Mucosa of descending colon (tissue), 1 donor: ENCODE measurements around a stretch of chr13.

DNA sequence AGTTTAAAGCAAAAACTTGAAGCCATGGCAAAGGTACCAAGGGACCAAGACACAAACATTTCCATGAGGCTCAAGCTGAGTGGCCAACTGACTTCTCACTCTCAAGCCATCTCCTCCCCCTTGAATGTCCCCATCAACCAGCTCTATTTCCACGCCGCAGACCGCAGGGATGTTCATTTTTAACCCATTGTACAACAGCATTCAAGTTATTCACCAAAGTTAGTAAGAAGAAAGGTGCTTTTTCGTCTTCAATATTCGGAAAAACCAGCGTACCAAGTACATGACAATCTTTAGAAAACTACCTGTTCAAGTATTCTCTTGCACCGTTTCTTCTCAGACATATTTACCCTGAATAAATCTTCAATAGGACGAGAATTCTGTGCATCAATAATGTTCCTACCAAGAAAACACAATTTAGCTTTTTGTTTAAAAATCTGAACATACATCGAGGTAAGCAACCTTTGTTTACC is 9.9 kb downstream of the PROSER1 start:
- PRO-cap: no peak

DNA sequence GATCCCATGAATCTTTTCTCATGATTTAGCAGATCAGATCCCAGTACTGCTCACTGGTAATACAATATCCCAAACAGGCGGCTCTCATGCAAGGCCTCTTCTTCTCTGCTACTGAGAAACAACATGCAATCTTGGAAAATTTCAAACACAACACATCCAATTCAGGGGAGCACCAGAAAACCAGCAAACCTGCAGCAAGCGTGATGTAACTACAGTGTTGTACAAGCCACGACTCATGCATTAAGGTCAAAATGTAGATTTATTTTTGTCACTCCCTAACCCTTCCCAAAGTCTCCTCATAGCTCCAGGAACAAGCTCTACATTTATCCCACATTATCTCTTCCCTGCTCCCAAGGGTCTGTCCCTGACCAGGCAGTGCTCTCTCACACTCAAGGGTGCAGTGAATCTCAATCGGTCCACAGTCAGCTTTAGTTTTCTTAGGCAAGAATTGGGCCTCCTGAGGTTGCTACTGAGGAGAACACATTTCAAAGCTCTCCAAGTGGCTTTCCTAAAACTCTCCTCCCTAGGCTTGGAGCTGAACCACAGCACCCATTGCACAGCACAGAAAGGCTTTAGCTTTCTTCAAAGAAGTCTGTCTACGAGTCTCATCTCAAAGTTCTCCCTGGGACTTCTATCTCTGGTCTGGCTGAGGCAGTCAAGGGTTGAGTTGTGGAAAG is 219.4 kb downstream of the NHLRC3 start:
- PRO-cap: no peak

DNA sequence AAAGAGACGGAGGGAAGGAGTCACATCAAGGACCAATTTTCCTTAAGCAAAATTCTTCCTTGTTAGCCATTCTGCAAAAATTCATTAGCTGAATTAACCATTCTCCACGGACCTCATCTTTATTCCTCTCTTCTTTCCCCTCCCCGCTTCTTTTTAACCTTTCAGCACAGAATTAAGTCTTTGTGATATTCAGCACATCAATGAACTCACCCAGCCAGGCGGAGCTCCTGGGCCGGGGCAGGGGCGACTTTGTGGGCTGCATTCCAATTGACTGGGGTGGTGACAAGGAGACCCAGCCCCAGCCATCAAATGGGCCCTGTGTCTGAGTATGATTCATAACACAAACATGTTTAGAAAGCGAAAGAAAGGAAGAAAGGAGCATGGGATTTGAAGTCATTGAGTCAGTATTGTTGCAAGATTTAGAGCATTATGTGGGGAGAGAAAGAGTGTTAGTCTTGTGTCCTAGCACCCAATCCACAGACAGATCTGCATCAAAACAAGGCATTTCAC is 185.4 kb downstream of the LHFPL6 start:
- PRO-cap: no peak

DNA sequence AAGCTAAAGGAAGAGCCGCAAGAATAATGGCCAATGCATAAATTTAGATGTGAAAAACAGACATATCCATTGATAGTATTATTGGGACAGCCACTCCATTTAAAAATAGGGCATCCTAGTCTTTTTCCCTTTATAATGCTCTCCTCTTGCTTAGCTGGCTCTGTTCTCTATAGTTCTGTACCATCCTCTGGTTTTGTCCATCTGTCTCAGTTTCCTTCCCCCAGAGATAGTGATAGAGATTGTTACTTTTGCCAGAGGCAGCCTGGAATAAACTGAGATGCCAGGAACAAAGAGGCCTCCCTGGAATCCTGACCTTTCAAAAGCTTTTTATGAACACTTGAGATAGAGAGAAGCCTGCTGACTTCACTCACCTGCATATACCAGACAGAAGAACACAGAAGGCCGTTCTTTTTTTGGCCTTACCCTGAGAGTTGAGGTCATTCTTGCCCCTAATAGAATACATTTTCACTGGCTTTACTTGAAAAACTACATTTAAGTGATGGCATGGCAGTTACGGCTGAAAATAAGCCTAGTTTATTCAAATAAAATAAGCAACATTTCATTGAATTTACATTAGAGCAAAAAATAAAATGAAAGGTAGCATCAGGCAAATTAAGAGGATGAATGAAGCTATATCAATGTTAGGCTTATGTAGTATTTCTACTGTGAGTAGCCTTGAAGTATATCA is 150.1 kb downstream of the LHFPL6 start:
- PRO-cap: no peak

DNA sequence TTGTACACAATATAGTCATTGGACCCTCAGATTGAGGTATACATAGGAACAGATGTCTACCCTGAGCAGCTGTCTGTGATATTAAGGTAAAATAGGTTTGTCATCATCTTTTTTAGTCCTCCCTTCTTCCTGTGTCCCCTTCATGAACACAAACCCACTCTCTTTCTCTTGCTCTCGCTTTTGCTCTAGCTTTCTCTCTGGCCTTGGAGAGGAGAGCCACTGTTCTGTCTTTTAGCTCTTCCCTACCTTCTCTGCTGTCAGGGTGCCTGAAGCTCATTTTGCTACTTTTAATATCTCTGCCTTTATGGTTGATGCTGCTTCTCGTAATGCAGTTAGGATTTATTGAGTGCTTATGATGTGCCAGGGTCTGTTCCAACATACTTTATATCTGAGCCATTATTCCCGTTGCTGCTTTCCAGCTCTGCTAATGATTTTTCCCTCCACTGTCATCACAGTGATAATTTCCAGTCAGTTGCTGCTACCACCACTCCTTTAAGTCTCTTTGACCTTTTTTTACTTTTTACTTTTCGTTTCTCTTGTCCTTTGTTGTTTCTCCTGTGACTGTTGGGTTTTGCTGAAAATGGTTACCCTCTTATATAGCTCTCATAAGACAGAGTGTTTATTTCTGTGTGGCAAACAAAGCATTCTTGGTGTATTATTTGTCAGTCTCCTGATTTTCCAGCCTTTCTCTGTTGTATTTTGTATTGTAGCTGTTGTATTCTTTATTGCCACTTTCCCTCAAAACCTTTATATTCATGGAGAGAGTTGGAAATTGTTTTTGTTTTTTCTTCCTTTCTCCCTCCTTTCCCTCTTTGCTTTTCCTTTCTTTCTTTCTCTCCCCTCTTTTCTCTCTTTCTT is 37.2 kb downstream of the COG6 start:
- PRO-cap: no peak

DNA sequence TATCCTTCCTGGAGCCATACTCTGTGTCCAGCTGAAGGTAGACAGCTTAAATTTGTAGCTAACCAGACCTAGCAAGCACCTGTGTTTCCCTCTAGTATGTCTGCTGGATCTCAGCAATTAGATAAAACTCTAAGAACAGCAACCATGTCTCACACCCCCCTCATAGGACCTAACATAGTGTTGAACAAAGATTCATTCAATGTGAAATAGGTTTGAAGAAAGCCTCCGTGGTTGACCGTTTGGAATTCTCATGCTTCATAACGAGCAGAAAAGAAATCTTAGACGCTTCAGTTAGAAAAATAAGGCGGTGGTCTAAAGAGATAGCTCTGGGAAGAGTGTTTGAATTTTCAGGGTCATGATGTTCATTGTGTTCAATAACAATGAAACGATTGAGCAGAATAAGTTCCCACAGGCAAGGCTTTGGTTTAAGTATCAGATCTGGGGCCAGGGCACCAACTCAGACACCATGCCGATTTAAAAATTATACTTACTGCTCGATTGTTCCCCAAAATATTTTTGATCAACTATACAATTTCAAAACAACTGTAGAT is 332.9 kb downstream of the COG6 start:
- PRO-cap: no peak

- PRO-cap: bidirectional peak, plus-strand start at chr13:40187394, minus-strand start at chr13:40187260
Measured at GRCh38 chr13:40187103-40187941, 479.1 kb downstream of the FOXO1 start.

DNA sequence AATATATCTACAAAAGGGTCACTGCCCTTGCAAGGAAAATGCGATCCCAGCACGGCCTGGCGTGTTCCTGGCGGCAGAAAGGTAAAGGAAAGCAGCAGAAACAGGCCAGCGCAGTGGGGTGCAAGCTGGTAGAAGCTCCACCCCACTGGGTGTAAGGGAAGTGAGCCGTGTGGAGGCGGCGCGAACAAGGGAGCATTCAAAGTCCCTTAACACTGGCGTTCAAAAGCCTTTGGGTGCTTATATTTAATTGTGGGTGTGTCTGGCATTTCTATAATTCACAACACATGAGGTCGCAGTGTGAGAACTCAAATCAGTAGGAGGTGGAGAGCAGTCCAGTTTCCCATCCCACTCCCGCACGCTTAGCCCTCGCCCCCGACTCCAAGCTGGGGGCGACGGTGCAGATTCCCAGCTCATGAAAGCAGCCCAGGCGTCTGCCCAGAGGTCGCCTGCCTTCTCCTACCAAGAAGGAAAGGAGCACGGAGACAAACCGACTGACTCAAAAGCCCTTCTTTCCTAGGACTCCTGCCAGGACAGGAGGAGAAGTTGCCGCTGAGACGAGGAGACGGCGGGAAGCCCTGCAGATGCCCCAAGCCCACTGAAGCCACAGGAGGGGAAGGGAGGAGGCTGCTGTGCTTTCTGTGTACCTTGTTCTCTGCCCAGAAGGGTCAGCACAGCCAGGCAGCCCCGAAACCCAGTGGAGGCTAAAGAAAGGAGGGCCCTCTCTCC is 478.3 kb downstream of the FOXO1 start:
- PRO-cap: bidirectional peak, plus-strand start at position 308 of the sequence, minus-strand start at position 93 of the sequence

DNA sequence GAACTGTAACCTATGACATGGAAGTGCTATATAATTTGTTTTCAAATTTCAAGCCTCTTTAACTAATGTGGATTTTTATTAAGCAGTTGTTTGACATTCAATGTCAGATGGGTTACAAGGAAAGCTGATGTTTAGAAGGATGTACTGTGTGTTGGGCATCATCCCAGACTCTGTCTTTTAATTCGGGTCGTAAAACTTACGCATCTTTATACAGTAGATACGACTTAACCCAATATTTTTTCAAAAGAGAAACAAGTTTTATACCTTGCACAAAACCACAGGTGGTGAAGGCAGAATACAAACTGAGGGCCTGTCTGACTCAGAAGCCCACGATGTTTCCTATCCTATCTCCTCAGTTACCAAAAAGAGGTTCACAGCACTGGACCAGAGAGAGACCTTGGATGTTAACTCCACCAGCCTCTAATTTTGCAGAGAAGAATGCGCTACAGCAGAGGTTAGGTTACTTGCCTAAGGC is 477.1 kb downstream of the FOXO1 start:
- PRO-cap: no peak

GRCh38 chr13:40235001-40235660 is 431.3 kb downstream of the FOXO1 start:
- PRO-cap: no peak

GRCh38 chr13:40315266-40315770 is 351.1 kb downstream of the FOXO1 start:
- PRO-cap: no peak

- PRO-cap: no peak
Measured at GRCh38 chr13:40345820-40346325, 320.6 kb downstream of the FOXO1 start.

DNA sequence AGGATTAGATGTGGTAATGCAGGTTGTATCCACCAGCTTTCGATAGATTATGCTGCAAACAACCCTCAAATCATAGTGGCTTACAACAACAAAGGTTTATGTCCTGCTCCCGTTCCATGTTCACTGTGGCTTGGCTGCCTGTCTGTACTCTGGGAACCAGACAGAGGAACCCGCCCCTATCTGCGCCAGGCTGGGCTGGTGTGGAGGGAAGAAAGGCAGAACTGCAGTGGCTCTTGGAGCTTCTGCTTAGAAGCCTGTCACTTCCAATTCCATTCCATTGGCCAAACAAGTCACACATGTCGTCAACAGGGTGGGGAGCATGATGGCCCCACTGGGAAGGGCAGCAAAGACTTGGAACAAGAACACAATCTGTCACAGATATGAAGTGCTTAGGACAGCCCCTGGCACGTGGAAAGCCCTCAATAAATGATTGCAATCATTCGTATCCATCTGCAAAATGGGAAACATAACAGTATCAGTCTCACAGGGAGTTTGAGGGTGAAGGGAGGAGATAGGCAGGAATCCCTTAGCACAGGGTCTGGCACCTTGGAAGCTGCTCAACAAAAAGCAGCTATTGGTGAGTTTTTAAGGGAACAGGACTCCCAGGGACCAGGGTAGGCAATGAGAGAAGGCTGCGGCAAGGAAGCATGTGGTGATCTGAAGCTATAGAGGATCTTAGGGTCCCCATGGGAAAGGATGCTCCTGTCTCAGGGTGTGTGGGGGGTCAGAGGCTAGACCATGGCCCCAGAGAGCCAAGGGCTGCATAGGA is 290.6 kb downstream of the FOXO1 start:
- PRO-cap: no peak

GRCh38 chr13:40547686-40548490 is 118.6 kb downstream of the FOXO1 start:
- PRO-cap: no peak

DNA sequence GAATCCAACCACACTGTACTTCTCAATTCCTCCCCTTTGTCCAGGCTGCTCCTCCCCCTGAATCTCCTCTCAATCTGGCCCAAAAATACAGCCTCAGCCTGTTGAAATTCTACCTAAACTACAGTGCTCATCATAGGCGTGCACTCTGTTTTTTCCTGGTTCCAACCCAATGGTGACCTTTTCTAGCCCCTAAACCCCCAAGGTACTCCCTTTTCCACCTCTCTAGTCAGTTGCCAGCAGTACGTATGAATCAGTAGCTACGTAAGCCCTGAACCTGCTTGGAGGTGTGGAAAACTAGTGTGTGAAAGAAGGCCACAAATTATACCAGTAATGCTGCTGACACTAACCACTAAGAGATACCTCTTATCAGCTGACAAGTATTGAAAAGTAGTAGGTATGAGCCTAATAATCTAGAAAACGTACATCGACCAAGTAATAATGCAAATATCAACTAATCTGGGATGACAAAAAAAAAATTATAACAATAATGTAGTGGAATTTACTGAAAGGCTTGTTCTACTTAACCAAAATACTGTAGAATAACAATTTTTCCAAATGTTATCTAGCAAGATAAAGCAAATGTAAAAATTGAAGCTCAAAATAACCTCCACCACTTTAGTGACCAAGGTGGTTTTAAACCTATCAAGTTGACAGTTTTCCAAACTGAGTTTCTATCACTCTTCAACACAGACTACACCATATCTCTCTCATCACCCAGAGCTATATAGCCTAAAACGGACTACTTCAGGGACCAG is 60.7 kb downstream of the FOXO1 start:
- PRO-cap: no peak

DNA sequence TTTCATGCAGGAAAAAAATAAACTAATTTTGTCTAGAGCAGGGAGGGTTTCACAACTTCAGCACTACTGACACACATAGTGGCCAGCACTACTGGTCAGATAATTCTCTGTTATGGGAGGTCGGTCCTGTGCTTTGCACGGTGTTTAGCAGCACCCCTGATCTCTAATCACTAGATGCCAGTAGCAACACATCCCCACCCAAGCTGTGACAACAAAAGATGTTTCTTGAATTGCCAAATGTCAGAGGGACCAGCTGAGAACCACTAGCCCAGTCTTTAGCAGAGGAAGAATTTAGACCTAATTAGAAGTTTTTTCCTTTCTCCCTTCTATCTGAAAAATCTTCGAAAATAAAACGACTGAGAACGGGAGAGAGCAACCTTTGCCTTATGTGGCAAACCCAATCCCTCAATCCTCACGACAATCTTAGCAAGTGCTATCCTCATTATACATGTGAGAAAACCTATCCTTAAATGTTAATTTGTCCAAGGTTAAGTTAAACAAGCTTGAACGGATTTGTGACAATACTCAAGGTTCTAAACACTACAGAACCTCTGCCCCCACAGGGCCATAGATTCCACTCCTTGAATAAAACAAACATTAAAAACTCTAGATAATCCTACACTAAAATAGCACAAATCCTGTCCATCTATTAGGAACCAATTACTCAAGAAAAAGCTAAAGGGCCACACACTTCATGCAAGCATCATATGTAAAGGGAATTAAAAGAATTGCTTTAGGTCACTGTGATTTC is 26.8 kb downstream of the FOXO1 start:
- PRO-cap: no peak

DNA sequence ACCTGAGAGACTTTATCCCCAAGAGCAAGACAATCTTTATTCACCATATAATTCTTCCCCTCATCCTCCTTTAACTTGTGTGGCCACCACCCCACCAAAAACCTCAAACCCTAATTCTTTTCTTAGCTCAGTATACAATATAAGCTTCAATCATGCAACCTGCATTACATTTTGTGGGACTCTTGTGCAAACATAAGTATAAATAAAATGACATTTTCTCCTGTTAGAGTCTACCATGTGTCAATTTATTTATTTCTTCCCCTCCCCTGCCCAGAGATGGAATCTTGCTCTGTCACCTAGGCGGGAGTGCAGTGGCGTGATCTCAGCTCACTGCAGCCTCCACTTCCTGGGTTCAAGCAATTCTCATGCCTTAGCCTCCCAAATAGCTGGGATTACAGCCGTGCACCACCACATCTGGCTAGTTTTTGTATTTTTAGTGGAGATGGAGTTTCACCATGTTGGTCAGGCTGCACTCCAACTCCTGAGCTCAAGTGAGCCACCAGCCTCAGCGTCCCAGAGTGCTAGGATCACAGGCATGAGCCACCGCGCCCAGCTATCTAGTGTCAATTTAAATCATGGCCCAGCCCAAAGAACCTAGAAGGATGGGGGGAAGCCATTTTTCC is 19.2 kb downstream of the FOXO1 start:
- PRO-cap: unidirectional peak, minus-strand start at position 489 of the sequence

DNA sequence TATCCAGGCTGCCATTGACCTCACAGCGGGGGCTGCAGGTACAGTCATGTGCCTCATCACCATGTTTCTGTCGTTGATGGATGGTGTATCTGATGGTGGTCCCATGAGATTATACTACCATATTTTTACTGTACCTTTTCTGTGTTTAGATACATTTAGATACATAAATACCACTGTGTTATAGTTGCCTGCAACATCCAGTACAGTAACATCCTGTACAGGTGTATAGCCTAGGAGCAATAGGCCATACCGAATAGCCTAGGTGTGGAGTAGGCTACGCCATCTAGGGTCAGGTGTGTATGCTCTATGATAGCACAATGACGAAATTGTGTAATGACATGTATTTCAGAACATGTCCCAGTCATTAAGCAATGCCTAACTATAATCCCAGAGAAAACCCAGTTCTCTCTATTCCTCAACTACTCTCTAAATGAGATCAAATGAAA is 3.9 kb downstream of the SLC25A15 start:
- PRO-cap: no peak

GRCh38 chr13:40917208-40918015 is 101.7 kb downstream of the ELF1 start:
- PRO-cap: no peak

DNA sequence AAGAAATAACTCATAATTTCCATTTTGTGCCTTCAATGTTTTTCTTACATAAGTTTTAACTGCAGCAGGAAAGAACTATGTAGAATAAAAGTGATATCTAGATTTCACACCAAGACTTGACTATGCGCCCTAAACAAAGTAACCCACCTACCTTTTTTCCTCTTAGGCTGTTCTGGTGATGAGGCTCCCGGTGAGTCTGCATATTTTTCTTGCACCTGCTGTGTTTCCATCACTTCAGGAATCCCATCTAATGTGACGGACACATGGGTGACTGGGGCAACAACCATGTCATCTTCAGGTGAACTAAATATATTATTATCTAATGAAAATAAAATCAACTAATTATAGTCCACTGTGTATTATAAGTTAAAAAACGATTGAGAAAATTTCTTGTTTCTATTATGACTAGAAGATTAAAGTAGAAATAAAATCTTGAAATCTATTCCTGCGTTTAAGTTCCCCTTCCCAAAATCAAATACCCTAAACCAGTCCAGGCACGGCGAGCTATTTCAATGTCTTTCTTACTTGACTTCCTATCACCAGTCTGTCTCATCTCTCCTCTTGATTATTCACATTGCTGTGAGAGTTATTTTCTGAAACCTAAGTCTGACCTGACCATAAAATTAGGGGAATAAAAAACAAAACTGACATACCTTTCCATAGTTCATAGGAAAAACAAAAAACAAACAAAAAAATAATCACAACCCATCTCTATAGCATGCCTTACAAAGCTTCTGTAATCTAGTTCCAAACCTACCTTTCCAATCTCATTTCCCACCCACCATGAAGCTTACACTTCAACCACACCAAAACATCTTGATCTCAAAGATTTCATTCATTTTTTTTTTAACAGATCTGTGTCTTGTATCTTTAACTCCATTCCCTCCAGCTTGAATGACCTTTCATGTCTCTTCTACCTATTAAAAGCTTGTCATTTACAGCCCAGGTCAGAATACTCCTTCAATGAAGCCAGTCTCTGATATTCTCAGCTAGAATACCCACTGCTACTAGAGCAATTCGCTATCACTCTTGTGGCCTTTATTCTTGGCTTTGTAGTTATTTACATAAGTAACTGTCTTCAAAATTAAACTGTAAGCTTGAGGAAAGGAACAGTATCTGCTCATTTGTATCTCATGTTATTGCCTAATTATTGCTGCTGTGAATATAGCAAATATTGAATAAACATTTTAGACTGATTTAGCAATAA is 69.1 kb downstream of the ELF1 start:
- PRO-cap: no peak